ENCODE results near the genes VDR and ARF3.

GRCh38 chr12:47882271-47882504, 22.6 kb downstream of the VDR start:
- PRO-cap, result no peak

DNA sequence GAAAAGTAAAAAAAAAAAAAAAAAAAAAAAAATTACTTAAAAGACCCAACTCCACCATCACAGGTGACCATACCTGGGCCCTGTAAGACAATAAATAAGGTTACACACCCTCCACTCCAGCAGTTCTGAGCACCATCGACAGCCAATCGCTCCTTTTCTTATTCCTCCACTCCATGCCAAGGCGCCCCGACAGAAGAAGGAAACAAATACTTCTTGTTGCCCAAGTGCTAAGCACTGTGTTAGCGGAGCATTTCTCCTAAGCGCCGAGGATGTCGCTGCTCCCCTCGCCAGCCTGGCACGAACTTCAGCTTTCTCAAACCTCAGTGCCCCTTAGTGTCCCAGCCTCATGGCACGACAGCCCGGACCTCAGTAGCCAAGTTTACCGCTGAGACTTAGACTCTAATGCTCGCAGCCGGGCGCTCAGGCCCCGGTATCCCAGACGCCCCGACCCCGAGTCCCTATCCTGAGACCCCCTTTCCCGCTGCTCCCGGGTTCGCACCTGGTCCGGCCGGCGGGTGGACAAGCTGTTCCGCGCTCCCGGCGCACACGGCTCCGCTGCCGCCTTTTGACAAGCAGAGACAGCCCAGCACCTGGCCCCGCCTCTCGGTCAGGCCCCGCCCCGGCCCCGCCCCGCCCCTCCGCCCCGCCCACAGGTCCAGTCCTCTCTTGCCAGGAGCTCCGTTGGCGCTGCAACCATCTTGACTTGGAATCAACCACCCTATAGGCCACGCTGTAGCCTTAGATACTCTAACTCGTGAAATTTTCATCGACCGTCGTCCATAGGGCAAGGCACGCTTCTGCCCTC, at the start of gene VDR:
Gene VDR (minus strand): TSS at position 539 of the 805 bp plus-strand sequence.
- PRO-cap, result no peak

DNA sequence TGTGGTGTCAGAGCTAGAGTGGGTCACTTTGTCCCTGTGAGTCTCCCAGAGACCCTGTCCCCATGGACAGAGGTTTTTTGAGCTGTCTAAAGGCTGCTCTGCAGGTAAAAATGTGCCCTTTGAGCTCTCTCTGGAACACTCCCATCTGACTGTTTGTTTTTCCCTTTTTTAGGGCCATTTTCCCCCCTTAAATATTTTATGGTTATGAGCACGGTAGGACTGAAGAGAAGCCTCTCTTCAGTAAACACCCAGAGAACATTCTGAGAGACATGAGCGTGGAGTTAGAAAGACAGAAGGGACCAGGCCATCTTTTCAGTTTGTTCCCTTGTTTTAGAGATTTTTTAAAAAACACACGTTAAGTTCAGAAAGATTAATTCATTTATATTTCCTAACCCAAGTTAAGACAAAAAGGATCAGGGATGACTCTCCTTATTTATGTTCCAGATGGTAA, 3.4 kb upstream of the VDR start:
- PRO-cap, result no peak

GRCh38 chr12:47949477-47950310, 13.7 kb upstream of the TMEM106C start:
- PRO-cap, result no peak

- PRO-cap, result no peak
These were observed 3.4 kb downstream of the PFKM start for GRCh38 chr12:48122300-48123149.

- PRO-cap, result bidirectional peak, plus-strand start at chr12:48198361, minus-strand start at chr12:48198134
These were observed 5.4 kb downstream of the OR10AD1 start for GRCh38 chr12:48197413-48198425.

GRCh38 chr12:48282961-48283191, 45.9 kb upstream of the H1-7 start:
- PRO-cap, result no peak

DNA sequence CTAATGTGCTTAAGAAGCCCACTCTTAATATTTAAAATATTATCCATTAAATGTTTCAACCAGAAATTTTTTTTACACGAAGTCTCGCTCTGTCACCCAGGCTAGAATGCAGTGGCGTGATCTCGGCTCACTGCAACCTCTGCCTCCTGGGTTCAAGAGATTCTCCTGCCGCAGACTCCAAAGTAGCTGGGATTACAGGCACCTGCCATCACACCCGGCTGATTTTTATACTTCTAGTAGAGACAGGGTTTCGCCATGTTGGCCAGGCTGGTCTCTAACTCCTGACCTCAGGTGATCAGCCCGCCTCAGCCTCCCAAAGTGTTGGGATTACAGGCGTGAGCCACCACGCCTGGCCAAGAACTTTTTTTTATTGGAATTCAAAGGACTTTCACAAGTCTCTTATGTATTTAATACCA, 20.0 kb downstream of the KANSL2 start:
- PRO-cap, result no peak

DNA sequence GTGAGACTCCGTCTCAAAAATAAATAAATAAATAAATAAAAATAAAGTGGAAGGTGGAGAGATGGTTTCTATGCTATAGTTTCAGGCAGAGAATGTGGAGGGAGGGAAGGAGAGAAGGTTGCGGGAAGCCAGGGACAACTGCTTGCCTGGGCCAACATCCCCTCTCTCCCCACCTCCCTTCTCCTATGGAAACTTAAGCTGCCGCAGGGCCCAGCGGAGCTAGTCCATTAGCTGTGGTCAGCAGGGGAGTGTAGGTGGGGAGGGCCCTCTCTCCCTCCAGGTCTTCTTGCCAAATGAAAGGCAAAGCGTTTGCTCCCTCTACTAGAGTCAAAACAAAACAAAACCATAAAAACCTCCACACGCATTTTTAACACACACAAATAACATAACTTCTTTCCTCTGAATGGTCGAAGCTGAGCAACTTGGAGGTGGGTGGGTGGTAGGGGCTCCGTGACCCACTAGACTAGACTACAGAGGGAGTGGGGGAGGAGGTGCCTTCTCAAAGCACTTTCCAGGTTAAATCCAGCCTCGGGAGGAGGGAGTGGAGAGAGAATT, 4.8 kb upstream of the CACNB3 start:
- PRO-cap, result no peak

DNA sequence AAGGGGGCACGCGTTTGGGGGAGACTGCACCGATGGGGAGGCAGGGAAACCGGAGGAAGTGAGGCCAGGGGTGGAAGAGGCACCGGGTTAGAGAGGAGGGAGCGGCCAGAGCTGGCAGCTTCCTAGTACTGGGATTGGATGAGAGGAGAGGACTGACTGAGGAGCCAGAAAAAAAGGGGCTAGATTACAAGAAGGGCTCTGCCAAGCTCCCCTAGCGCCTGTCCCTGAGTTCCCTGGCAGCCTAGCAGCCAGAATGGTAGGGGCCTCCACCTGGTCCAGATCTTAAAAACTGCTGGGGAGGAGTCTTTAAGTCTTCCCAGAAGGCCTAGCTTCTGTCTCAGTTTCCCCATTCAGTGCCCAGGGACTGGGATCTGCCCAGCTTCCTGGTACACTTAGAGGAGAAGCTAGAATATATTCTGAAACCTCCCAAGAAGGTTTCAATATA, 2.5 kb upstream of the CACNB3 start:
- PRO-cap, result no peak

- PRO-cap, result no peak
These were observed 1.2 kb upstream of the DDX23 start for GRCh38 chr12:48853068-48853692.

DNA sequence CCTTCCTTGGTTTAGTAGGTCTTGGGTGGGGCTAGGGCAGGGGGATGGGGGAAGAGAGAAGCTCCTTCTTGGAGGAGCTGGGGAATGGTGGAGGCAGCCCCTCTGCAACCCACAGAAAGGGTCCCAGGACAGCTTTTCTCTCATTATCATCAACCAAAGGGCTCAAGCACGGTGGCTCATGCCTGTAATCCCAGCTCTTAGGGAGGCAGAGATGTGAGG, 4.7 kb upstream of the DDX23 start:
- PRO-cap, result no peak

GRCh38 chr12:48873323-48873722, 7.7 kb upstream of the RND1 start:
- PRO-cap, result no peak

GRCh38 chr12:48957241-48958160, at the start of gene ARF3:
Gene ARF3, minus strand, starts transcription at chr12:48957487.
- PRO-cap, result unidirectional peak, minus-strand start at chr12:48957477

GRCh38 chr12:48979434-48980559, 1.7 kb downstream of the WNT1 start:
- PRO-cap, result no peak

DNA sequence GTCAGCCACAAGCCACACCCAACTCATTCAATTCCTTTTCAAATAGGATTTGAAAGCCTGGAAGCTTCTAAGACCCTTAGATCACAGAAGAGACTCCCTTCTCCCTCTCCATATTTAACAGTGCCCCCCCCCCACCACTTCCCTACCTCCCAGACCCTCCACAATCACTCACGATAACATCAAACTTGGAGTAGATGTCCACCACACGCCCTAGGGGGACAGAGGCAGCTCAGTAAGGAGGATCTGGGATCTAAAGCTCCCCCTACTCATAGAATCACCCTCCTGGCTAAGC, 4.2 kb upstream of the DDN start:
- PRO-cap, result no peak

GRCh38 chr12:49034044-49035053, 15.8 kb upstream of the PRKAG1 start:
- PRO-cap, result no peak

GRCh38 chr12:49056729-49057456, 3.7 kb downstream of the KMT2D start:
- PRO-cap, result no peak

GRCh38 chr12:49057696-49058524, 2.7 kb downstream of the KMT2D start:
- PRO-cap, result no peak

GRCh38 chr12:49188211-49188842, 553 bp downstream of the TUBA1A start:
- PRO-cap, result no peak